ENCODE measurements around a stretch of chr2.

GRCh38 chr2:102069947-102070865 lies 72.3 kb upstream of the IL1R1 start:
- RRBS = no CpG with 5 or more reads among the region's 9 CpGs

DNA sequence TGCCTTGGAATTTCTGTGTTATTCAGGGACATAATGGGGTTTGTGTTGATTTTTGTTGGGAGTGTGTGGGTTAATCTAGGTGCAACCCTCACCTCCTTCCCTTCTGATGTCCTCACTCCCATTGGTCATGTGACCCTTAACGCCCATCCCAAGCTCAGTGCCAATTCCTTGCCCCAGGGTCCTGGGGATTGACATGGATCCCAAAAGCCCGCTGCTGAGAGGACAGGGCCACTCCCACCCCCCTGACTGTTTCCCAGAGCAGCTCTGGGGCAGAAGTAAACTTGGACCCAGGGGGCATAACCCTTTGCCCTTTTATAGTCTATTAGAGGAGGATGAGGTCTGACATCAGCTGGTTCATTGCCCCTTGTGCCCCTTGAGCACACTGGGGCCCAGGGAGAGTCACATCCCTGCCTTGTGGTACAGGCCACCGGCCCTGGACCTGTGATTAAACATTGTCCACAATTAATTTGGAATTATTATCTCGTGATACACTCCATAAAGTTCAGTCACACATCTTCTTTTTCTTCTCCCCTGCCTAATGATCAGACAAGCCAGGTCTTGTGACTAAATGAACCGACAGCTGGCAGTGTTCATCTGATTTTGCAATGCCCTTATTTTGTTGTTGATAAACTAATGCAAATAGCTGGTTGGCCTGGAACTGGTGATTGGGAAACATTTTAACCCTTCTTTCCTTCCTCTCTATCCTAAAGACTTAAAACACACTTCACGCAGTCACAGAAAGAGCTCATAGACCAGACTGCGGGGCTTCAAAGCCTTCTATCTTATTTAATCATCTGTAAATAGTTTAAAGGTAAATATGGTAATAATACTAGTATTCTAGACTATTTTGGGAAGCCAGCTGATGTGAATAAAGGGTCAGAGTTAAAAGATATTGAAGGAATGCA lies 13.1 kb downstream of the IL1R1 start:
- RRBS = no CpG with 5 or more reads among the region's 7 CpGs

DNA sequence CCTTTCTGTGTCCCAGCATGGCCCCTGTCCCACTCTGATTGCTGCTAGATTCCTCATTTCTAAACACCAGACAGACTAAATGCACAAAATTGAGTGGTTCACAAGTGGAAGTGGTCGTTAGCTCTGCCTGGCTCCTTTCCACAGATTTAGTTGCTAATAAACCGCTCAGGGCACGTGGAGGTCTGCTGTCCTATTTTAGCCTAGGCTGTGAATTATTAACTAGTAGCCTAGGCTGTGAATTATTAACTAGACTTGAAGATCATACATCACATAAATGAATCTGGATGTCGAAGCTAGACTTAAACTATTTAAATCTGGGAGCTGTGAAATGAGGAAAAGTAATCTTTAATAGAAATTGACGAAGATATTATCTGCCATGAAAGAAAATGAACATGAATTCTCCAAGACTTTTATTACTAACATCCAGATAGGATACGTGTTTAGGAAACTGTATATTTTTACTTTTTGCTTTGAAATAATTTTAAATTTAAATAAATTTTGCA lies 3.7 kb downstream of the IL1RL2 start:
- RRBS = no CpG with 5 or more reads among the region's 6 CpGs

DNA sequence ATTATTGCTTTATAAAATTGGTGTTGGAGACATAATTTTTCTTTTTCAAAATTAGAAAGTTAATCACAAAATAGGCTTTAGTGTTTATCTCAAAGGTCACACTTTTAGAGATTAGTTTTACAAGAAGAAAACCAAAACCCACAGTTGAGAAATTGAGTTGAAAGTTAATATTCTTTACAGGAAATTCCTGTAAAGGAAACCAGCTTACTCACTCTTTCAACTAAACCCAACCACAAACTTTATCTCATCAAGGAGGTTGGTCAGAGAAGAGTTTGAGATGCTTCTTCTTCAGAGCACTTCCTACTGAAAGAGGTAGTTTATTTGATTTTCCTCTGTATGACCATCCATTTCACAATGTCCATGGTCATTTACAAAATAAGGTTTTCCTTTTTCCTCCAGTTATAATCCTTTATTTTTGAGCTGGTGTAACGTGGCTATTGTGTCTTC lies 4.6 kb upstream of the IL18RAP start:
- RRBS = no CpG with 5 or more reads among the region's 1 CpG

GRCh38 chr2:102443642-102444086 lies 20.7 kb downstream of the IL18RAP start:
- RRBS = no CpG with 5 or more reads among the region's 5 CpGs

GRCh38 chr2:102513936-102514444 lies 41.0 kb downstream of the SLC9A4 start:
- RRBS = no CpG with 5 or more reads among the region's 5 CpGs

DNA sequence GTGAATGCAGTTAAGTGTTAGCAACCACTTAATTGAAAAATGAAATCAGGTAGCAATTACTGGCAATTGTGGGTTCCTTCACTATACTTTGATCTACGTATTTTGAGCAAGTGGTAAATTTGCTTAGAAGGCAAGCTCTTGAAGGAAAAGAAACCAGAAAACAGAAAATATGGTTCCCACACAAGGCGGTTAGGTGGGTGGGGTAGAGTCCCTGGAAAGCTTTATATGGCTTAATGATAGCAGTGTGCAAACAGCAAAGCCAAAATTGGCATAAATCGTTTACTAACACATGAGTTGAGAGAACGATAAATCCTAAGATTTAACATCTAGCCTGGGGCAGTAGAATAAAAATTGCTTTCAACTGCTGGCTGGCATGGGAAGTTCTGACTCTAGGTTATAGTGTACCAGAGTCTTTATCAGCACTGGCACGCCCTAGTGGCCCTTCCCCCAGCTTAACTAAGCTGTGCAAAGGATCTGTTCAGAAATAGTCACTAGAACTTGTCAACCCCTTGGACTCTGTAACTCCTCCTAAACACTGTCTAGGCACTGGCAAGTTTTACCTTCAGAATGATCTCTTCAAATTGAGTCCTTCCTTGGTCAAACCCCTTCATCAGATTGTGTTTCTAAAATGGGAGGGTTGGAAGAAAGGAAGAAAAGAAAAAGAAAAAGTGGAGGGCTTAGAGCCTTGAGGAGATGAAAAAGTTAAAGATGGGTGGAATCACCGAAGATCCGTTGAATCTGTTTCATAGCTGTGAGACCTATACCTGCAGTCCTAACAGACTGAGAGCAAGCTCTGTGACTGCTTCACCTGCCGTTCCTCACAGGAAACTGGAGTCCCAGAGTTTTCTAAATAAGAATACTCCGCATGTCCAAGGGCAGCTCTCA lies 17.3 kb downstream of the SLC9A2 start:
- RRBS = no CpG with 5 or more reads among the region's 9 CpGs

DNA sequence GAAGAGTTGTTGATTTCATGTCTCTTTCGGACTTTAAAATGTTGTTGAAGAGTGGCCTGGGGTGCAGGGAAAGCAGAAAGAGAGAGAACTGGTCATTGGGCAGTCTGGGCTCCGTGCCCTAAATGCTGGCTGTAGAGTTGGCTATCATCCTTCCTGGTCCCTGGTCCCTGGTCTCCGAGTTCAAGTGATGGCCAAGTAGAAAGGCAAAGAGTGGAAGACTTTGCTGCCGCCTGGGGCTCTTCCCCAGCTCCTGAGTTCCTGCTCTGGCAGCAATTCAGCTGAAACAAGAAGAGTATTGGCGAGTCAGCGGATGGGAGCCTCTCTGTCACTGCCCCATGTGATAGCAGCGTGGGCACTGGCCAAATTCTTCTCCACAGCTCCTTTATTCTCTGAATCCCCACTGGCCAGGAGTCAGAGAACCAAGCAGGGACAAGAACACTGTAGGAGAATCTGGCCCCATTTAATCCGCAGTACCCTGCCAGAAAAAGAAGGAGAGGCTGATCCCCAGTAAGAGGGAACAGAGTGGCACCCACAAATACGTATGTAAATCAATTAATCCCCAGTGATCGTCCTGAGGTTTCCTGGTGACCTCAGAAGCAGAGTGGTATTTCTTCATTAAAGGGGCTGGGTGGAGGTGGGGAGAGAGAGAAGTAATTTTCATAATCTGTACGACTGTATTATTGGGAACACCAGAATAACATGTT lies 350.9 kb upstream of the POU3F3 start:
- RRBS = no CpG with 5 or more reads among the region's 11 CpGs

DNA sequence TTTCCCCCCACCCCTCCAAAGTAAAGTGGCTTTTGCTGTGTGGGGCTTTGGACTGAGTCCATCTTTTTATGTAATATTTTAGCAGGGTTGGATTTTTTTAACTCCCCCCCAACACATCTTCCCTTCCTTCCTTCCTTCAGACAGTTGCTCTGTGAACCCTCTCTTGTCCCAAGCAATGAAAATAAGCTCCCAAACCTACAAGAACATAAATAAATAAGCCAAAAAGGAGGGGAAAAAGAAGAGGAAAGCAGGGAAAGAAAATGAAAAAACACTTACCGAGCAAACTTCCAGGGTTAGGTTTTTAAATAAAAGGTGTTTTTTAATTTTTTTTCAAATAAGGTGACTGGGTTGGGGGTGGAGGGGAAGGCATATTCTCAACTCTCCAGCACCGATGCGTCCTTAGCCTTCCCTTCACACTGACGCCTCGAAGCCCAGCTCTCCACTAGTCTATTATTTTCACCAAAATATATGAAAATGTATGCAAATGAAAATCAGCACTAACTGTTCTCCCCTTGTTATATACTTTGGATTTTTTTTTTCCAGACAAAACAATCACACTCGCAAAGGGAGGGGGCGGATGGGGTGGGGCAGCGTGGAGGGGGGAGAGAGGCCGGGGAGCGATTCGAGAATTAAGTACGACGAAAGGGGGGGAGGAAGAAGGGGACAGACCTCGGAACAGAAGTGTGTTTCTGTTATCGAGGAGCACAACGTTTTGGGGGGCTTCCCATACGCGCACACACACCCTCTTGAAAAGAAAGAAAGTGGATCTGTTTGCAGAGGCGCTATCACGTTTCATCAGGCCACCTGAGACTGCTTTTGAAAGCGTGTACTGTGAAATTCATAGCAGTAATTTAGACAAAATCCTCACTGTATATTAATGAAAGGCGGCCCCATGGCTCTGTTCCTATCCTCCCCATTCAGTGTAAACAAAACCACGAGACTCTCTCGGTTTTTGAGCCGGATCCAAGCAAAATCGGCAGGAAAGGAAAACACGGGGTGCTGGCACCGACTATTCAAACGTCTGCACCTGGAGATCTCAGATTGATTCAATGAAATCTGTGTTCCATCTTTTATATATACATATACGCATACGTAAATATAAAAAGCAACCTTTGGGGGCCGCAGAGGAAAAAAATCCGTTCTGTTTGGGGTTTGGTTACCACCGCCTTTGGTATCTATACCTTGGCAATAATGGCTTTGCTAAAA lies 2.5 kb upstream of the POU3F3 start:
- RRBS = no CpG with 5 or more reads among the region's 34 CpGs

- RRBS = 4% methylated on average over 7 of the region's 25 CpGs
These were observed 8.2 kb downstream of the POU3F3 start for GRCh38 chr2:104862114-104862419.

GRCh38 chr2:104976549-104977315 lies 61.1 kb upstream of the MRPS9 start:
- RRBS = no CpG with 5 or more reads among the region's 6 CpGs

DNA sequence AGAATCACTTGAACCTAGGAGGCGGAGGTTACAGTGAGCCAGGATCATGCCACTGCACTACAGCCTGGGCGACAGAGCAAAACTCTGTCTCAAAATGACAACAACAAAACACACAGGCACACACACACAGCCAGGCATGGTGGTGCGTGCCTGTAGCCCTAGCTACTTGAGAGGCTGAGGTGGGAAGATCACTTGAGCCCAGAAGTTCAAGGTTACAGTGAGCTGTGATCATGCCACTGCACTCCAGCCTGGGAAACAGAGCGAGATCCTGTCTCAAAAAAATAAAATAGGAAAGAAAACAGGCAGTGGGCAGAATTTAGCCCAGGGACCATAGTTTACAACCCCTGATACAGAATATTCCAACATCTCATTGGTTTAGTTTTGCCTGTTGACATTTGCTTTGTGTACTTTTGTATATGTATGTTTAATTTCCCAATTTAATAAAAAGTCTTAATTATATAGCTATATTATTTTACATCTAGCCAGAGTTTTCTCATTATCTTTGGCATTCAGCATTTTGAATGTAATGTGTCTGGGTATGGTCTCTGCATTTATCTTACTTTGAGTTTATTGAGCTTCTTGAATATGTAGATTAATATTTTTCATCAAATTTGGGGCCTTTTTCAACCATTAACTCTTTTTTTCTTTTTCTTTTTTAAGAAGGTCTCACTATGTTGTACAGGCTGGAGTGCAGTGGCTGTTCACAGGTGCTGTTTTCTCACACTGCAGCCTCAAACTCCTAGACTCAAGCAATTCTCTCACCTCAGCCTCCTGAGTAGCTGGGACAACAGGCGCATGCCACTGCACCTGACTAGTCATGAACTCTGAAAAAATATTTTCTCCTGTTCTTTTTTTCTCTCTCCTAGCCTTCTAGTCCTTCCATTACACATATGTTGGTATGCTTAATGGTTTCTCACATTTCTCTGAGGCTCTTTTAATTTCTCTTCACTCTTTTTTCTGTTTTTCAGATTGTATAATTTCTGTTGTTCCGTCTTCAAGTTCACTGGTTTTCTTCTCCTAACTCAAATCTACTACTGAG lies 19.3 kb downstream of the C2orf49 start:
- RRBS = no CpG with 5 or more reads among the region's 6 CpGs

- RRBS = no CpG with 5 or more reads among the region's 28 CpGs
These were observed 29.0 kb downstream of the FHL2 start for GRCh38 chr2:105369552-105370617.

- RRBS = no CpG with 5 or more reads among the region's 12 CpGs
These were observed 9.8 kb downstream of the FHL2 start for GRCh38 chr2:105388898-105389673.

DNA sequence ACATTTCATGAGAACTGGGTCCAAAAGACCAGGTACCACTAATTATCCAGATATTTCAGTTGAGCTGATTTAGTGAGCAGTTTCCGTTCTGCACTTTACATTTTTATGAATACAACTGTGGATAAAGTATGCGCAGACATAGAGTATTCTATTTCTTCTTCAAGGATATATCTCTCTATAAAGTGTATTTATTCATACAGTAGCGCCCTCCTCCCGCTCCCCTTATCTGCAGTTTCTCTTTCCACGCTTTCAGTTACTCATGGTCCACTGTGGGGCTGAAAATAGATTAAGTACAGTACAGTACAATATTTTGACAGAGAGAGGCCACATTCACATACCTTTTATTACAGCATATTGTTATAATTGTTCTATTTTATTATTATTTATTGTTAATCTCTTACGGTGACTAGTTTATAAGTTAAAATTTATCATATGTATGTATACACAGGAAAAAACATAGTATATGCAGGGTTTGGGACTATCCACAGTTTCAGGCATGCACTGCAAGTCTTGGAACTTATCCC lies 19.7 kb upstream of the FHL2 start:
- RRBS = no CpG with 5 or more reads among the region's 6 CpGs

DNA sequence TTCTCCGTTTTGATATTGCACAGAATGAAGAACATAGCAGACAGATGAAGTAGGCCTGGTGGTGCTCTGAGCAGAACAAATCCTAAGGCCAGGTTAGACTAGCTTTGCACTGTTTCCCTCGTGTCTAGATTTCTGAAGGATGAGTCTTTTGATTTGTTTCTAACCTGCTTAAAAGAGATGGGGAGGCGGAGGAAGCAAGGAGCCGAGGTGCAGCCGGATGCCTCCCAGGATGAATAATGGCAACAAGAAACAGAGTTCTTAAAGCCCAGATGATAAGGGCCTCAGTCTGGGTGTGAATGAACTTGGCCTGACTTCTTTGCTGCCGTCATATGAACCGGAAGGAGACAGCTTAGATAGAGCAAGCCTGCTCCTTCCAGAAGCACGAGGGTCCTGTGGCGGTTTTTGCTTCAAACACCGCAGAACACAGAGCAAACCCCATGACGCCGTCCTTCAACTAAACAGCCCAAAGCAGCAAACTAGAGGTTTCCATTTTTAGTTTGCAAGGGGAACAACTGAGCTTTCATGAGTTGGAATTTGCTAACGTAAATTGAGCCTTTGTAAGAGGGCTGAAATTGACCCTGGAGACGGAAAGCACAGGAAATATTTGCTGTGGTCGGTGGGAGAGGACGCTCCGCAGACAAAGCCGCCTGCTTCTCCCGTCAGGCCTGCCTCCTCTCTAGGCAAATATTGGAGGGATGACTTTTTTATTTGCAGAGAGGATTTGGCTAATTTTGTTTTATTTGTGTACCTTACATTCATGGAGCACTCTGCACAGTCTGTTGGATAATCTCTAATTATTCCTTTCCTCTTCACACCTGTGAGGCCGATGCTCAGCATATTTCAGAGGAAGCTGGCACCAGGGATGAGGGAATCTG lies 134.1 kb upstream of the NCK2 start:
- RRBS = no CpG with 5 or more reads among the region's 20 CpGs

DNA sequence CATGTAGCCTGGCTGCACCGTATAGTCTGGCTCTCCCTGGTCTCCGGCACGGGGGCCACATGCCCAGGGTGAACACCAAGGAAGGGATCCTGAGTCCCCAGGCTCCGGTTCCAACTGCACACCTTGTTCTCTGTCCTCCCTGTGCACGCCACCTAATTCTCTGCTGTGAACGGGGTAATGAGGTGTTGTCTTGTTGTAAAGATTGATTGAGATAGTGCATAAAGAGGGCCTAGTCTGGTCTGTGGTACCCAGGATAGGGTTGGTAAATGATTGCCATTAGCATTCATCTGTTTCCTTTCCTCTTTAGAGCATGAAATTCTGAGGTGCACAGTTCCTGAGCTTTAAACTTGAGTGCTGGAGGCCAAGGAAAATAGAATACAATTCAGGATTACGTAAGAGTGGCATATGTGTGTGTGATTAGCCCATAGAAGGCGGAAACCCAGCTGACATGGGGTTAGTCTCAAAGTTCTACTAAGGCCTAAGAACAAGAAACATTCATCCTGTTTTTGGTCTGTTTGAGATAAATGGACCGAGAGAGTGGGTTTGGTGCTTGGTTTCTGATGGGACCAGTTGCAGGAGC lies 55.5 kb downstream of the NCK2 start:
- RRBS = 97% methylated on average over 3 of the region's 9 CpGs

- RRBS = no CpG with 5 or more reads among the region's 3 CpGs
These were observed 81.0 kb downstream of the NCK2 start for GRCh38 chr2:105825544-105826186.

DNA sequence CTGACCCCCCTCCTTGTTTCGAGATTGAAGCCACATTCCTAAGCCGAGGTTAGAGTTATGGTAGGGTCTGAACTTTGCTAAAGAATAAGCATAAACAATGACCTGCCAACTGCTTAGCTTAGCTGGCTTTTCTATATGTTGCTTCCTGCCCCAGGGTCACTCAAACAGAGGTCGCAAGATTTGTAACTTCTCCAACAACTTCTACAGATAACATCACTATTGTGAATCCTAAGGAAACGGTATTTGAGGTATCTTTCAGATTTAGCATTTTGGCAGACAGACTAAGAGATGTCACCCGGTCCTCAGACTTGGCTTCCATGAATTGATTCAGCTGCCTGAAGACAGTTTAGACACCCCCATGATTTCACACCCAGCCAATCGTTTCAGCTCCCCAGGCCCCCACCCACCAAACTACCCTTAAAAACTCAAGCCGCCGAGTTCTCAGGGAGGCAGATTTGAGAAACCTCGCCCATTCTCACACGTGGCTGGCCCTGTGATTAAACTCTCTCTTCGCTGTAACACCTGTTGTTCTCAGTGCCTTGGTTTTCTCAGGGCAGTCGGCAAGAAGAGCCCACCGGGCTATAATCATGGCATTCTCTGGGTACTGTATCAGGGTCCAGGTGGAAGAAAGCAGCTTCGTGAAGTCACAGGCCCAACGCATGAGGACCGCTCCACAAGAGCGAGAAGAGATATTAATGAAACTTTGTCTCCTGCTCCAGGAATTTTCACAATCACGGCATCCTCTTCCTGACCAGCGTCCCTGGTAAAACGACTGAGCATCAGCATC lies 35.3 kb downstream of the UXS1 start:
- RRBS = no CpG with 5 or more reads among the region's 20 CpGs

DNA sequence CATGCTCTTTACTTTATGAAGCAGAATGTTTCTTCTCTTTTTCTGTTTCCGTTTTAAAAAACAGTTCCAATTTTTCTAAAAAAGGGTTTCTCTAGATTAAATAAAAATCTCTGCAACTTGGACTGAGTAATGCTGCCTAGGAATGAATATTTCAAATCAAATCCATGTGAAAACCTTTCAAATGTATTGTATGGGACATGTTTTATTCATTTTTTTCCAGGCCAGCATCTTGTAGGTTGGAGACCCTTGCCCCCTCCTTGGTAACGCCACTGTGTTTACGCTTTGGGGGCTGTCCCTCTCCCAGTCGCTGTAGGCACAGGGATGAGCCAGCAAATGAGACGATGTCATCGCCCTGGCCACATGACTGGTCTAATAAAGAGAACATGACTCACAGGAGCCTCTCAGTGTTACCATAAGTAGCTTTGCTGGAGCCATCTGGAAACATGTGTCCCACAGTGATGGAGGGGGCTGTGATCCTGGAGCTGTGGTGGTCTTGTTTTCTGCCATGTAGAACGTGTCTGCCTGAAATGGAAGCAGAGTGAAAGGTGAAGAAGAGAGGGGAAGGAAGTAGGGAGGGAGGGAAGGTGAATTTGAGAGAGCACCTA lies 78.8 kb downstream of the CD8B2 start:
- RRBS = no CpG with 5 or more reads among the region's 7 CpGs

All from non-pigmented ciliary epithelial cell (primary cell).